ENCODE measurements around a stretch of chr5.

DNA sequence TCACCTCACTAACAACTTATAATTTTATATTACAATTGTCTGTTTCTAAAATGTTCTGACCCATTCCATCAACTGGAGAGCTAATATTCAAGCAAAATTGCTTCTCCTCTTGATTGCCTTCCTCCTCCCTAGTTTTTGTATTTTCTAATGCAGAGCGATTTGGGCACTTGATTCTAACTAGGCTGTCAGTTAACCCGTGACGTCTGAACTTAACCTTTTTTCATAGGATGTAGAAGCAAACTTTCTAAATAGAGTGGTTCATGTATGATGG, 139.2 kb downstream of the CDH12 start:
- PRO-cap = no peak
- RAMPAGE, long total RNA, 5 experiments = no peak in any of the 5 experiments
- RRBS = no CpG with 5 or more reads among the region's 3 CpGs

DNA sequence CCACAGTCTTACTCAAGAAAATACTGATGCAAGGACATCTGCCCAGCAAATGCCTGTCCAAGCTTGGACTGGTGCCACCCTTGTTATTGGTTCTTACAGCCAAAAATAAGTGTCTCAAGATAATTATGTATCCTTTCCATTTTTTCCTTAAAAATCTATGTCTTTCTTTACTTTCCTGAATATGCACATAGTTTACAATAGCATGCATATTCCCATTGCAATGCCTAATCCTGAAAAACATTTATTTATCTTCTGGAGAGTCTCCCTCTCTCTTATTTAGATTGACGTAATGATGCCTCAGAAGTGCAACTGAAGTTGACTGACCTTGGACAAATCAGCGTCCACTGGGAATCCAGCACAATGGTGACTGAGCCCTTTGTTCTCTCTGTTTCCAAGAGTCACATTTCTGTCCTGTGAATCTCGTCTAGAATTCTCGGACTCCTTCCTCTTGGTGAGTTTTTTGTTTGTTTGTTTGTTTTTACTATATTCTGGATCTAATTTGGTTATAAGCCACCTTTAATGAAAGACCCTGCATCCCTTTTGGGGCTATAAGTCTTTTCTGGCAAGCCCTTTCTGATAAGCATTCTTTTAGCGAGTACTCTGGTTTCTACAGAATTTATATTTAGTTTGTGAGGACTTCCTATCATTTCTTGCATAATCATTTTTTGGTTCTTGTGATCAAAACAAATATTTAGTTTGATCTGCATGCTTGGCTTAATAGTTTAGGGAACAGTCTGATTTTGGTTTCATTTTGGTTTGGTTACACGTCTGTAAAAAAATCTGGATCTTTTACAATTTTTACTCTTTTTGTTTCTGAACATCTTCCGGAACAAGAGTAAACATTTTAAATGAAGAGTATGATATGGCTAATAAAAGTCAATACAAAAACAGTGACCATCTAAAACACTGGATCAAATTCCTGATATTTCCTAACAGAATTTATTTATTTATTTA, 1074.6 kb downstream of the CDH9 start:
- PRO-cap = no peak
- RAMPAGE, long total RNA, 5 experiments = no peak in any of the 5 experiments
- RRBS = no CpG with 5 or more reads among the region's 7 CpGs

- PRO-cap = no peak
- RAMPAGE, long total RNA, 5 experiments = no peak in any of the 5 experiments
- RRBS = 32% methylated on average over 6 of the region's 33 CpGs
Measured at GRCh38 chr5:28927399-28927773, 1889.0 kb upstream of the CDH9 start.

GRCh38 chr5:32190170-32190572, 16.1 kb upstream of the GOLPH3 start:
- PRO-cap = no peak
- RAMPAGE, long total RNA, 5 experiments = no peak in any of the 5 experiments
- RRBS = no CpG with 5 or more reads among the region's 8 CpGs

DNA sequence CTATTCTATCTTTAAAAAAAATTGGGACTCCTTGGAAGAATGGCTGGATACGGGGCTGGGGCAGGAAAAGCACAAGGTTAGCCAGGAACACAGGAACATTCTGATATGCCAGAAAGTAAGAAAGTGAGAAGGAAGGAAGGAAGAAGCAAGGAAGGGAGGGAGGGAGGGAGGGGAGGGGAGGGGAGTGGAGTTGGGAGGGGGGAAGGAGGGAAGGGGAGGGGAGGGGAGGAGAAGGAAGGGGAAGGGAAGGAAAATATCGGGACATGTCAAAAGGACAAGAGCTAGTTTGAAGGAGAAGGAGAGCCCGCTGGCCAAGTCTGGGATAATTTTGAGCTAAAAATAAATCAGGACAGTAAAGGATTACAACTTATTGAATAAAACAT, 26.3 kb upstream of the GOLPH3 start:
- PRO-cap = no peak
- RAMPAGE, long total RNA, 5 experiments = no peak in any of the 5 experiments
- RRBS = no CpG with 5 or more reads among the region's 3 CpGs

DNA sequence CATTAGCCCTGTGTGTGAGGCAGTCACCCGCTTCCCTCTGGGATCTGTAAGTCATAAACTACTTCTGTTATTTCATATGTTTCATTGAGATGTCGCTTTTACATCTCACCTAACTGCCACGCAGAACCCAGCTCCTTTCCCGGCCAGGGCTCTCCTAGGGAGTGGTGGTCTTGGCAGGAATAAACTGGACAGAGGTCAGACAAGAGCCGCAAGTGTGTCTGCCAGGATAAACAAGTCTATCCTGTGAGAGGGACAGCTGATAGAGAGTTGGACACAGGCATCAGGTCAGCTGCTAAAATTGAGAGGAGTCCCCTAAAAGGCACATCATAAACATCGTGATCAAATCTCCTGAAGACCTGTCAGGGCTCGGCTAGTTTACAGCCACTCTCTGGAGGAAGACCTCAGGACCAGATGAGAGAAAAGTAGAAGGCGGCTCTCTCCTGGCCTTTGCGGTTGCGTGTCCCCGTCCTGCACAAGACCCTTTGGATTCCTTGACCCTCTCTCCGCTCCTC, 30.0 kb upstream of the GOLPH3 start:
- PRO-cap = no peak
- RAMPAGE, long total RNA, 5 experiments = no peak in any of the 5 experiments
- RRBS = no CpG with 5 or more reads among the region's 12 CpGs

DNA sequence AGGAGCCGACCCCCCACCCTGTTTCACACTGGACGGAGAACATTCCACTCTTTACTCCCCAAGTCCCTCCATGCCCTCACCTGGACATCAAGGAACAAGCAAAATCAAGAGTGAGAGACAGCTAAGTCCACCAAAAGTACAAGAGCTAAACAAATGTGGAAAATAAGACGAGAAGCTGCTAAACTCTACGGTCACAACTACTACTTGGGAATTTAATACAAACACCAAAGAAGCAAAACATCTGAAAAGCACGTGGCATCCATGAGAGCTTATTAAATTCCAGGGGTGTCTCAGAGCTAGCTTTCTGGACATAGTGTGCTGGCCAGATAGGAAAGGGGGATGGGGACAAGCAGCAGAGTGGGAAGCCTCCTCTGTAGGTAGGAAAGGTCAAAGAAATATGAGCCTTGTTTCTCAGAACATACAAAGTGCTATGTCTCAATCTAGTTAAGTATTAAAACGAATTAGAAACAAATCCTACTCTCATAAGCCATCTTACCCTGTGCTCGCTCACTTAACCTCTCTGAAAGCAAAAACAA, 51.3 kb upstream of the GOLPH3 start:
- PRO-cap = no peak
- RAMPAGE, long total RNA, 5 experiments = no peak in any of the 5 experiments
- RRBS = no CpG with 5 or more reads among the region's 7 CpGs

DNA sequence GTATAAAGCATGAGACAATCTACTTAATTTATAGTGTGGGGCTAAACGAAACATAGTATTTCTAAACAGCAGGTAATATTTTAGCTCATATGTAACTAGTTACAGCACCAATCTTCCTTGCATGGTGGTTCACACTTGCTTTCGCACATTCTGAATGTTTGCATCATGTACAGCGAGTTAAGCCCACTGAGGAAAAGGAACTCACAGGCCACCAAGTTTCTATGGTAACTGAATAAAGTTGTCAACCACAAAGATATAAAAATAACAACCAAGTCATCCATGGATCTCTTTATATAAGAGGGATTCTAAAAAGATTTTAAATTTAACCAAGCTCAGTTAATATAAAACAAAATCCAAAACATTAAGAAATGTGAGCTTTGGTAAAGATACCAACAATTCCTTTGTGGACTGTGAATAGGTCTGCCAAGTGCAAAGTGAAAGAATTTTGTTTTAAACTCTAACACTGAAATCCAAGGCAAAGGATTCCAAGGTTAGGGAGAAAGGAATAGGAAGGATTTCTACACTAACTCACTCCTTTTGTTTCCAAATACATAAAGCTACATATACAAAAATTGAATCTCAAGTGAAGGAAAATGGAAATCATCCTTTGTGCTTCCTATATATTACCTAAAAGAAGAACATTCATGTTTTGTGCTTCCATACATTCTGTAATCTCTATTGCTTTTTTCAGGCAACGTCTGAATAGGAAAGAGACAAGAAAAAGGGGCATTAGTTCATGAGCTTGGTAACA, 67.5 kb upstream of the GOLPH3 start:
- PRO-cap = no peak
- RAMPAGE, long total RNA, 5 experiments = start-site peak on the minus strand in 1 of 5 experiments, centred at position 198 of the sequence, 5 reads per replicate
- RRBS = no CpG with 5 or more reads among the region's 4 CpGs

- PRO-cap = no peak
- RAMPAGE, long total RNA, 5 experiments = start-site peak on the minus strand in 1 of 5 experiments, at chr5:32400076-32400195 at its widest, 22 reads per replicate
- RRBS = no CpG with 5 or more reads among the region's 4 CpGs
Measured at GRCh38 chr5:32399872-32400304, 44.7 kb downstream of the ZFR start.

DNA sequence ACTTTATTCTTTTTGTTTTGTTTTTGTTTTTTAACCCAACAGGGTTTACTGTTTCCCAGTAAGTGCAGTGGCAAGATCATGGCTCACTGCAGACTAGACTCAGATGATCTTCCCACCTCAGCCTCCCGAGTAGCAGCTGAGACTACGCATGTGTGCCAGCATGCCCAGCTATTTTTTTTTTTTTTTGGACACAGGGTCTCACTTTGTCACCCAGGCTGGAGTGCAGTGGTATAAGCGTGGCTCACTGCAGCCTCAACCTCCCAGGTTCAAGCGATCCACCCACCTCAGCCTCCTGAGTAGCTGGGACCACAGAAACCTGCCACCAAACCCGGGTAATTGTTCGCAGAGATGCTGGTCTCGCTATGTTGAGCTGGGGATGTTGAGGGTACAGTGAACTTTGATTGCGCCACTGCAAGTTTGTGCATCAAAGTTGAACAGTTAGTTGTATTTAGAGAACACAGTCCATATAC, 12.7 kb downstream of the ZFR start:
- PRO-cap = no peak
- RAMPAGE, long total RNA, 5 experiments = start-site peak on the minus strand in 1 of 5 experiments, centred at position 117 of the sequence, 6 reads per replicate
- RRBS = no CpG with 5 or more reads among the region's 8 CpGs

GRCh38 chr5:32505128-32505710, 60.7 kb upstream of the ZFR start:
- PRO-cap = no peak
- RAMPAGE, long total RNA, 5 experiments = no peak in any of the 5 experiments
- RRBS = no CpG with 5 or more reads among the region's 6 CpGs

- PRO-cap = no peak
- RAMPAGE, long total RNA, 5 experiments = no peak in any of the 5 experiments
- RRBS = no CpG with 5 or more reads among the region's 2 CpGs
Measured at GRCh38 chr5:32511886-32512085, 67.2 kb upstream of the ZFR start.

GRCh38 chr5:33049110-33049691, 338.1 kb downstream of the NPR3 start:
- PRO-cap = no peak
- RAMPAGE, long total RNA, 5 experiments = no peak in any of the 5 experiments
- RRBS = no CpG with 5 or more reads among the region's 7 CpGs

DNA sequence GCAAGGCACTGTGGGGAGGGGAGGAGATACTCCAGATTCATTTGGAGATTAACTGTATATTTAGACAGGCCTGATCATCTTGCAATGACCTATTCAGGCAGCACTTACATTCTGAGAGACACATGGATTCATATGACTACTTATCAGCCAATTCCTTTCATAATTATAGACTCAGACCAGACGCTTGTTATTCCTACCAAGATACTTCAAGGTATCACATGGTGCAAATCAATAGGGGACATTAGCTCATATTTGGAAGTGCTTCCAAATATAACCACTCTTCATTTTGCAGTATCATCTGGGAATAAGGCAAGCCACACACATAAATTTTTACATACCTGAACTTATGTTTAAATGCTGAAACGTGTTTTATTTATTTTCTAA, 153.5 kb upstream of the TARS1 start:
- PRO-cap = no peak
- RAMPAGE, long total RNA, 5 experiments = no peak in any of the 5 experiments
- RRBS = no CpG with 5 or more reads among the region's 2 CpGs

DNA sequence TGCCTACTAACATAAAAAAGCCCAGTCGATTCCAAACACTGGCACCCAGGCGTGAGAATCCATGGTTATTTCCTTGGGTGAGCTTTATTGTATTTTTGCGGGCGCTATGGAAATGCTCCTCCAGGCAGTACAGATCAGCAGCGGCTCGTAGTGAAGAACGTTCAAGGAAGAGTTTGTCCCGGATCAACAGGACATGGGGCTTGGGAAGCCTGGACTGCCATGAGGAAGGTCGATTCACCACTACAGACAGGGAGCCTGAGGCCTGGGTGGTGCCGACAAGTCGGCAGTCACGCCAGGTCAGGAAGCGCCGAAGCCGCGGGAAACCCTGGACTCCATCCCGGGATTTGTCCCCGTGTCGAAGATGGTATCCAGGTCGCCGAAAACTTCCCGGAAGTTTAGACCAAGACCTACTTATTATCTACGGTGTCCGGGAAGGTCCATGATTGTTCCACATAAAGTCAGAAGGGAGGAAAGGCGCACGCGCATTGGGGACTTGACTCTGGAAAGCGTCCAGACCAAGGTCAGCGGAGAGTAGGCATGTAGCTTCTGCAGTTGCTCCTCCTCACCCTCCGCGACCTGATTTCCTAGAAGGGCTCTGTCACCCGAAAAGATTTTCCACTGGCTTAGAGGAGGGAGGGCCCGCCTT, 385 bp upstream of the TARS1 start:
- PRO-cap = bidirectional peak, plus-strand start at position 513 of the sequence, minus-strand start at position 383 of the sequence; bidirectional peak, plus-strand start outside the sequence, minus-strand start at position 578 of the sequence
- RAMPAGE, long total RNA, 5 experiments = start-site peak on the minus strand in 3 of 5 experiments, centred at positions 351 to 381 of the sequence, 19 to 33 reads per replicate
- RRBS = 3% methylated on average over 6 of the region's 33 CpGs

GRCh38 chr5:33997300-33997589, 10.6 kb downstream of the AMACR start:
- PRO-cap = no peak
- RAMPAGE, long total RNA, 5 experiments = no peak in any of the 5 experiments
- RRBS = no CpG with 5 or more reads among the region's 5 CpGs

- PRO-cap = no peak
- RAMPAGE, long total RNA, 5 experiments = no peak in any of the 5 experiments
- RRBS = no CpG with 5 or more reads among the region's 6 CpGs
Measured at GRCh38 chr5:34058387-34059014, 15.5 kb upstream of the C1QTNF3 start.

DNA sequence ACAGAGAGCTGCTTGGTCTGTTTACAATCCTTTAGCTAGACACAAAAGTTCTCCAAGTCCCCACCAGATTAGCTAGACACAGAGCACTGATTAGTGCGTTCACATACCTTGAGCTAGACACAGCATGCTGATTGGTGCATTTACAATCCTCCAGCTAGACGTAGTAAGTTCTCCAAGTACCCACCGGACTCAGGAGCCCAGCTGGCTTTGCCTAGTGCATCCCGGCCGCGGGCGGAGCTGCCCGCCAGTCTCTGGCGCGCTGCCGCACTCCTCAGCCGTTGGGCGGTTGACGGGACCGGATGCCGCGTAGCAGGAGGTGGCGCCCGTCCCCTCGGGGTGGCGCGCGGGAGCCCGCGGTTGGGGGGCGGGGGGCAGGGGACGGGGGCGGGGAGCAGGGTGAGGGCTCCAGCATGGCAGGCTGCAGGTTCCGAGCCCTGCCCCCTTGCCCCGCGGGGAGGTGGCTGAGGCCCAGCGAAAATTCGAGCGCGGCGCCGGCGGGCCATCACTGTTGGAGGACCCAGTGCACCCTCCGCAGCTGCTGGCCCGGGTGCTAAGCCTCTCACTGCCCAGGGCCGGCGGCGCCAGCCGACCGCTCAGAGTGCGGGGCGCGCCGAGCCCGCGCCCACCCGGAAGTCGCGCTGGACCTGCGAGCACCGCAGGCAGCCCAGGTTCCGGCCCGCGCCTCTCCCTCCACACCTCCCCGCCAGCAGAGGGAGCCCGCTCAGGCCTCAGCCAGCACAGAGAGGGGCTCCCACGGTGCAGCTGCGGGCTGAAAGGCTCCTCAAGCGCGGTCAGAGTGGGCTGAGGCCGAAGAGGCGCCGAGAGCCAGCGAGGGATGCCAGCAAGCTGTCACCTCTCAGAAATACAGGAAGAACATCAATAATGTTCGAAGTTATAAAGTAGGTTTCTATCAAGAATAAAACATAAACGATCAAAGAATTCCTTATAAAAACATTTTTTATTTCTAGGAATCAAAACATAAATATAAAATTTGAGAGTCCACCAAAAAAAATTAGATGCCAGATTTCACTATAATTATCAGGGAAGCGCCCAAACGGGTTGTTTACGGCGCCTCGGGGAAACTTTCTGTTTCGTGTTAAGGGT, 201.8 kb upstream of the C1QTNF3 start:
- PRO-cap = unidirectional peak, plus-strand start at position 274 of the sequence
- RAMPAGE, long total RNA, 5 experiments = start-site peak on the minus strand in 3 of 5 experiments, centred at positions 238 to 612 of the sequence, 6 to 32 reads per replicate
- RRBS = no CpG with 5 or more reads among the region's 77 CpGs

DNA sequence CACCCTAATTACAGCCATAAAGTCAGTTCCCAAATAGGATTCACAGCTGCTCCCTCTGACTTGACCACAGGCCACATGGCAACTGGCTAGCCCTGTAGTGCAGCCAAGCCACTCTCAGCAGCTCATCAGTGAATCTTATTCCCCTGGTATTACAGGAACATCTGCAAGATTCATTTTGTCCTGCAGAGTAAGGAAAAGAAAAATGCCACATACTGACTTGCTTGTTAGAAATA, 244.7 kb upstream of the RAI14 start:
- PRO-cap = no peak
- RAMPAGE, long total RNA, 5 experiments = no peak in any of the 5 experiments

DNA sequence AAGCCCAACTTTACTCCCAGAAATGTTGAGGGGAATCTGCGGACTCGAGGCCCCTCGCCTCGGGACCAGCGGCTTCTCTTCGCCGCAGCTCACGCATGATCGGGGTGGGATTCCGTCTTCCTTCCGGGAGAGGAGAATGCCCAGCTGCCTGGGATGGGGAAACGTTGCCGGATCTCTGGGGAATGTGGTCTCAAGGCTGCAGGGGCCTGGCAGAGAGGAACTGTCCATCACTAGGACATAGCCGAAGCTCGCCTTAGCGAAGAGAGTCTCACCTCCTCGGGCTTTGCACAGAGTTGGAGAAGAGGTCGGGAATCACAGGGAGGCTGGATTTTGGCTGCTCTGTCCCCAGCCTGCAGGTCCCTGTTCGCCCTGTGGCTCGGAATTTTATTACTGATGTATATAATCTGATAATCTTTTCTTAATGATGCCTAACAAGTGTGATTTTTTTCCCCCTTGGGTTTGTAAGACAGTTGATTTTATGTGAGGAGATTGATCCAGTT, 1.4 kb downstream of the RAI14 start:
- PRO-cap = no peak
- RAMPAGE, long total RNA, 5 experiments = no peak in any of the 5 experiments
- RRBS = no CpG with 5 or more reads among the region's 20 CpGs

All from stomach (tissue), 7 donors.